Temporal lobe (tissue), 2 donors: ENCODE measurements around a stretch of chr16.

DNA sequence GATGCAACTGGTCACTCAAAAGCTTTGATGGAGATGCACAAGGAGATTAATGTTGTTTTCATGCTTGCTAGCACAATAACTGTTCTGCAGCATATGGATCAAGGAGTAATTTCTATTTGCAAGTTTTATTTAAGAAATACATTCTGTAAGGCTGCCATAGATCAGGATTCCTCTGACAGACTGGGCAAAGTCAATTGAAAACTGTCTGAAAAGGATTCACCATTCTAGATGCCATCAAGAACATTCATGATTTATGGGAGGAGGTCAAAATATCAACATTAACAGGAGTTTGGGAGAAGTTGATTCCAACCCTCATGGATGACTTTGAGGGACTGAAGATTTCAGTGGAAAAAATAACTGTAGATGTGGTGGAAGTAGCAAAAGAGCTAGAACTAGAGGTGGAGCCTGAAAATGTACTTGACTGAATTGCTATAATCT is 24.5 kb downstream of the CYLD start:
- RAMPAGE, long total RNA = no peak

DNA sequence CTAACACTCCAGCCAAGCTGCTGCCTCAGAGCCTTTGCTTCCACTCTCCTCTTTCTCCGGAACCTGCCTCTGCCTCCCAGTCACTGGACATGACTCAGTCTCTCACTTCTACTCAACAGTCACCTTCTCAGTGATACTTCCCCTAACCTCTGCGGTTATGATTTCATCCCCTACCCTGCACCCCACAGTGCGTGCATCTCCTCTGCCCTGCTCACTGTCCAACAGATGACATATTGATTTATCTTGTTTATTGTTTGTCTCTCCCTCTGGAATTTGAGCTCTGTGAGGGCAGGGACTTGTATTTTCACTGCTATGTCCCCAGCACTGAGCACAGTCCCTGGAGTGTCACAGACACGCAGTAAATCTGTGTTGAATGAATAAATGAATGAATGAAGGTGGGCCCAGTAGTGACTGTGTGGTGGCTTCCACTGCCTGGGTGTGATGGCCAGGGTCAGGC is 100.7 kb downstream of the CYLD start:
- RAMPAGE, long total RNA = no peak

GRCh38 chr16:50927927-50928405 is 186.1 kb downstream of the CYLD start:
- RAMPAGE, long total RNA = no peak

DNA sequence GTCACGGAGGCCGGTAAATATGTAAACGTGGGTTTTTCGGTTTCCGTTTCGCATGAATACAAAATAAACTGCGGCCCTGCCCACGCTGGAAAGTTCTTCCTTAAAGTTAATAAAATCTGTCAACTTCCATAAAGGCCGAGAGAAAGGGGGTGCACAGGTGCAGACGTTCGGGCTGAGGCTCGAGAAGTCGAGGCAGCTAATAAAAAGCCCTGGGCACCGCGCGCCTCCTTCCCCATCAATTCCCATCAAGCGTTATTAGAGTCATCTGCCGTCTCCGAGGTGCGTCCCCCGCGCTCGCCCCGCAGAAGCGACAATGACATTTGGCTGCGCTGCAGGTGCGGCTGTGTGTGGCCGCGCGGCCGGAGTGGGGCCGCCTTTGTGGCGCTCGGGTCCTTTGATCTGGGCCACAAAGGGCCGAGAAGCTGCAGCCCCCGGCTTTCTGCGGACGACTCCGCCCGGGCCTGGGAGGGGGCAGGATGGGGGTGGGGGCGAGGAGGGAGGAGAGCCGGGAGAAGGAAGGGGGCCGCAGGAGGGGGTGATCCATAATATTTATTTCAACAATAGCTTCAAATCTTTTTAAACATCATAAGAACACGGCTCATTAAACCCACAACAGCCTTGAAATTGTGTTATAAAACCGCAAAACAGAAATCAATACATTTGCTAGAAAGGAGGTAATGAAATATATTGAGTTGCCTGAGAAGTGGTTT is 37.3 kb downstream of the SALL1 start:
- RAMPAGE, long total RNA = no peak

GRCh38 chr16:51120018-51120736 is 30.9 kb downstream of the SALL1 start:
- RAMPAGE, long total RNA = no peak

DNA sequence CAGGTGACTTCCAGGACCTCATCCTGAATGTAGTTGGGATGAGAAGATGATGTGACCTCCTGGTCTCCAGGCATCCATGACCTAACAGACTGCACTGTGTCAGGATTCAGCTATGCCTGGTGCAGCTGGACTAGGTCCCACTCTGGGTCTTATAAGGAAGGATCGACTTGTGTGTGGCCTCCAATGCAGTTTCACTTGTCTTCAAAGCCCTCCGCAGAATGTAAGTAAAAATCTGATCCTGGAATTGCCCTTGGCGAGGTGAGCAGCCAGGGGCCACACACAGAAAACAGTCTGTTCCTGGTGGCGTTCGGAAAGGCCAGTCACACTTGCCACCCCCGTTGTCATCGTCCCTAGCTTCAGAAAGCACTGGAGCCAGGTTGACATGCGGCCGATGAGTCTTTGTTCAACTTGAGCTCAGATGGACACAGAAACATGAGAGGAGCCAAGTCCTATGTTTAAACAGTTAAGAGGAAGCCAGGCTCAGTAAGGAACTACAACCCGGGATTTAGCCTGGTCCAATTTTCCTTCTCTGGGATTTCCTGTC is 19.6 kb downstream of the SALL1 start:
- RAMPAGE, long total RNA = no peak

GRCh38 chr16:51148128-51148484 is 3.0 kb downstream of the SALL1 start:
- RAMPAGE, long total RNA = no peak

DNA sequence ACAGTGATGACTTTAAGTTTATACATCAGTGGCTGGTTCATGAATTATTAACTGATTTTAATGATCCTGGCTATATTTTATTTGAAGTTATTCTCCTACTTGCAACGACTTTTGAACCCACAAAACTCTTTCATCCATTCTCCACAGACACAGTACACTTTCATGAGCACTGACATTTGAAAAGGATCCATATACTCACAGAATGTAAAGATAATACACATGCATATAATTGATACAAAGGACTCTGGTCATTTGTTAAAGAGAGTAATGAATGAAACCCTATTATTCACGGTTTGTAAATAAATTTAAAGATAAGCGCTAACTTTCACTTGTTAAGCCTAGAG is 3.3 kb downstream of the TOX3 start:
- RAMPAGE, long total RNA = no peak

DNA sequence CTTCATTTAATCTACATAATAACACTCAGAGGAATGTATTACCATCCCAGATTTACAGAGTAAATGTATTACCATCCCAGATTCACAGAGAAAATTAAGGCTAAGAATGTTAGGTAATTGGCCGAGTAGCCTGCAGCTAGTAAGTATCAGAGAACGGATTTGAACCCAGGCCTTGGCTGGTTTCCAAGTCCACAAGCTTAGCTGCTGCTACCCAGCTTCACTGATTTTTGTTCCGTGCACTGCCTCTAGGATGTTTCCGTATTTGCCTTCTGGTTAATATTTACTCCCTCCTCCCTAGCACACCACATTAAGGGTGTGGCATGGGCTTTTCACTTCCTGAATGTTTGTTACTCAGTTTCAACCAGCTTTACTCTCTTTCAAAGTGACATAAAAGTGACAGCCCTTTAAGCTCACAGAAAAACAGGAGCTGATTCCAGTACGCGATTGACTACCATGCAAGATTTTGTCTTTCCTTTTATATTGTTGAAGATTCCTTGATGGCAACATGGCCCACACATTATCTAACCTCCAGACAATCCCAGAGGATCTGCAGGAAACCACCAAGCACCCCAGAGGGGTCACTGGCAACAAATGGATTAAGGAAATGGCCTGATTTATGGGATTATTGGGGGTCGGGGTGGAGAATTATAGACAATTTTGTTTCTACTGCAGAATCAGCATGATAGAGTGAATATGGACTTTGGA is 26.7 kb upstream of the TOX3 start:
- RAMPAGE, long total RNA = no peak

GRCh38 chr16:53065514-53066038 is 10.8 kb downstream of the CHD9 start:
- RAMPAGE, long total RNA = no peak

DNA sequence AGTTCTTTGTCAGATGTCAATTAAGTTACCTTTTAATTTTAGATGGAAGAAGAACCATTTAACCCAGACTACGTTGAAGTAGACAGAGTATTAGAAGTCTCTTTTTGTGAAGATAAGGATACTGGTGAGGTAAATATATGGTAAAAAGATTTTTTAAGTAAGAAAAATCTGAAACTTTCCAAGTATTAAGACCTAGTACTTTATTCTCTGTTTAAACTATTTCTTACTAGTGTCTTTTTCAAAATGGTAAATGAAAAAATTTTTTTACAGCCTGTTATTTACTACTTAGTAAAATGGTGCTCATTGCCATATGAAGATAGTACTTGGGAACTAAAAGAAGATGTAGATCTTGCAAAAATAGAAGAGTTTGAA is 176.6 kb downstream of the CHD9 start:
- RAMPAGE, long total RNA = no peak

DNA sequence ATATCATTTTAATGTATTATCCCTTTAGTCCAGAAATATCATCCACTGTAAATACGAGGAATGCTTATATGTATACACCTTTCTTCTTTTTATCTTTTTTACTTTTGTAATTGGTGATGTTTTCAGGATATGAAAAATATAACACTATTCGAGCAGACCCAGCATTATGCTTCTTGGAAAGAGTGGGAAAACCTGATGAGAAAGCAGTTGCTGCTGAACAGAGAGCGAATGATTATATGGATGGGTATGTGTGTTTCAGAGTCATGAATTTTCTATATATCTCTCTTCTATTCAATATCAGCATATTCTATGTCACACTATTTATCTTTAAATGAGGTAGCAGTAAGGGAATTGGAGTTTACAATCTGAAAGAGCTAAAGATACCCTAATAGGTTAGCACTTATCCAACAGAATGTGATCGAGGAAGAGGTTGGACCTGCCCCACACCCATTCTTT is 148.1 kb upstream of the RBL2 start:
- RAMPAGE, long total RNA = no peak

GRCh38 chr16:53433946-53434304 is 346 bp upstream of the RBL2 start:
- RAMPAGE, long total RNA = no peak

DNA sequence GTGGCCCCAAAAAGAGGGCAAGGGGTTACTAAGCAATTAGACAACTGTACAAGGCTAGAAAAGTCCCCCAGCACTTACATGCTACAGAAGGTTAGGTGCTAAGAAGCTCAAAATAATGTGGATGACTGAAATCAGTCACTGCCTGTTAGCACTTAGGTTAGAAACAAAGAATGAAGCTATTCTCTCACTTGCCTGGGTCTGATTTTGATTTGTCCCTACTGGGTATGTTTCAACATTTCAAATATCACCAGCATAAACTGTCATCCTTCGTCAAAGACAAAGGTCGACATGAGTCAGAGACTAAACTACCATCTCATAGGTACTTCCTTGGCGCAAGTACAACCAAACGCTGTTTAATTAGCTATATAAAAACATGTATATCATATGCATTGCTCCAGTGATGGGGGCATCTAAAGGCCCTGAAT is 4.1 kb downstream of the AKTIP start:
- RAMPAGE, long total RNA = no peak

GRCh38 chr16:54160903-54161385 is 125.6 kb downstream of the IRX3 start:
- RAMPAGE, long total RNA = no peak

- RAMPAGE, long total RNA = no peak
Measured at GRCh38 chr16:54290681-54290912, 4.0 kb upstream of the IRX3 start.

GRCh38 chr16:54291175-54291607 is 4.6 kb upstream of the IRX3 start:
- RAMPAGE, long total RNA = no peak

DNA sequence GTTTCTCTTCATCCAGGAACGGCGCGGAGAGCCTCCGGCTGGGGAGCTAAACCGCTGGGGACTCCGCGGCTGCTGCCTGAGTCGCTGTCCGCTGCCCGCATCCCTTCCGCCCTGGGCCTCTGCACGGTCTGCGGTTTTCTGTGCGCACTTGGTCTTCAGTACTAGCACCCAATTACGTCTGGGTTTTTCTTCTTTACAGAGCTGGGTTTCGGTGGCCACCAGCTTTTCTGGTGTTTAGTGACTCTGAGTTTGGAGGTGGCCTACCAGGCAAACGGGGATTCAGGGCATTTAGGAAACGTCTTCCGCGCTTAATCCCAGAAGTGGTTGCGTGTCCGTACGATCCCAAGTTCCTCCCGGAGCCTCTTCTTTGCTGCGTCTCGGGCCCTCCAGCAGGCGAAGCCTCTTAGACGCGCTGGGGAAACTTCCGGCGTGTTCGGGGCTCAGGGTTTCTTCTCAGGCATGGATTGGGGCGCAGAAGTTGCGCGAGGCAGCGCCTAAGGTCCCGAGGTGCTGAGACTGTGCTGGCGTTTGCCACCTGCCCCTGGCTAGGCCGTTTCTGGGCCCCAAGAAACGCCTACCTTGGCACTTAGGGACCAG is 5.9 kb downstream of the IRX5 start:
- RAMPAGE, long total RNA = no peak

GRCh38 chr16:54939485-54940145 is 8.9 kb downstream of the IRX5 start:
- RAMPAGE, long total RNA = no peak

DNA sequence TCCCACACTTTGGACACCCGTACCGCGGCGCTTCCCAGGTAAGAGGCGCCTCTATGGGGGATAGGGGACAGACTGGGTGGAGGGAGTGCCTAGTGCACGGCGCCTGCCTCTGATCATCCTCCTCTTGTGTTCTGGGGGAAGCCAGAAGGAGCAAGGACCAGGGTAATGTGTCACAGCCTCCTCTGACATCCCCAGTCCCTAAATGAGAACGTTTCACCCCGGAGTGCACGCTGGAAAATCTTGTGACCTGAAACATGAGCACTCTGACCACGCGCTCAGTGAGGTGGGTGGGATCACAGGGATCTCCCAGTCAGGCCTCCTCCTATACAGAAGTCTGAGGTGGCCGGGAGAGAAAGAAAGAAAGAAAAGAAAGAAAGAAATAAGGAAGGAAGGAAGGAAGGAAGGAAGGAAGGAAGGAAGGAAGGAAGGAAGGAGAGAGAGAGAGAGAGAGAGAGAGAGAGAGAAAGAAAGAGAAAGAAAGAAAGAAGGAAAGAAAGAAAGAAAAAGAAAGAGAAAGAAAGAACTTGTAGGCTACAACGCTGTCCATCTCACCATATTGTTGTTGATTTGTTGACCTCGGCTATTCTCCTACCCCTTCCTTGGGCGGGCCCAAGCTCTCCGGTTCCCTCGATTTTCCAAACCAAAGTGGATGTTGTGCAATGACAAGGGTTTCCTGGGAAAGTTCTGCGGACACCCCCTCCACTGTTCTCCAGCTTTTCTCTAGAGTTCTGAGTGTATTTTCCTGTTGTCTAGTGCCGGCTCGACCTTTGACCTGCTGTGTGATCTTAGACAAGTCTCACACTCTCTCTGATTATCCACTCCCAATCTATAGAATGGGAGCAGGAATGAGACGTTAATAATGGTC is 1.3 kb downstream of the IRX6 start:
- RAMPAGE, long total RNA = no peak